Hair follicle dermal papilla cell (primary cell): ENCODE measurements around a stretch of chr2.

DNA sequence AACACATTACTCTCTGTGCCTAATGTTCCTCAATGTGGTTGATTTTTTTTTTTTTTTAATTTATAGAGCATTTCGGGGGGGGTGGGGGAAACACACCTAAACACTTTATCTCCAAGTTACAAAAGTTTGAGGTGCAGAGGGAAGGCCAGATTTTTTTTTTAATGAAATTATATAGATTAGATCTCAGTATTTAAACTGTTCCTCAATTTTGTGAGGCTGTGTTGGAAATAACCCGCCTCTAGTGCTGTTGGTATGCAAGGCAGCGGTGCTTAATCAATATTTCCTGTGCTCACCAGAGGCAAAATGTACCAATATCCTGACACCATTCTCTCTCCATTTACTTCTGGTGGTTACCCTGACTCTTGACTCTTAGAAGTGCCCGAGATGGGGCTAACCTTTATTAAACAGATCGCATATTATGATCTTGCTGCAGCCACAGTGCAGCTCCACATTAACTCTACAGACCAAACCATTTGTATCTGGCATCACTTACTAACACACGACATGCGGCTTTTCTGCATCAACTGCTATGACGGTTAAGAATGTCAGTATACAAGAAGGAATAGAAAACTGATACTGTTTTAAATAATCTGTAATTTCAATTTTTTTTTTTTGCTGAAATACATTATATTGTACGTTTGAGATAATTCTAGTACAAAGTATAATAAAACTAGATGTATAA is 54.7 kb upstream of the EML6 start:
- CAGE, long polyA plus RNA, result no peak

GRCh38 chr2:54724441-54725256 is 1.2 kb downstream of the EML6 start:
- CAGE, long polyA plus RNA, result no peak

- CAGE, long polyA plus RNA, result no peak
These were observed 90.1 kb downstream of the RTN4 start for GRCh38 chr2:54960092-54960526.

DNA sequence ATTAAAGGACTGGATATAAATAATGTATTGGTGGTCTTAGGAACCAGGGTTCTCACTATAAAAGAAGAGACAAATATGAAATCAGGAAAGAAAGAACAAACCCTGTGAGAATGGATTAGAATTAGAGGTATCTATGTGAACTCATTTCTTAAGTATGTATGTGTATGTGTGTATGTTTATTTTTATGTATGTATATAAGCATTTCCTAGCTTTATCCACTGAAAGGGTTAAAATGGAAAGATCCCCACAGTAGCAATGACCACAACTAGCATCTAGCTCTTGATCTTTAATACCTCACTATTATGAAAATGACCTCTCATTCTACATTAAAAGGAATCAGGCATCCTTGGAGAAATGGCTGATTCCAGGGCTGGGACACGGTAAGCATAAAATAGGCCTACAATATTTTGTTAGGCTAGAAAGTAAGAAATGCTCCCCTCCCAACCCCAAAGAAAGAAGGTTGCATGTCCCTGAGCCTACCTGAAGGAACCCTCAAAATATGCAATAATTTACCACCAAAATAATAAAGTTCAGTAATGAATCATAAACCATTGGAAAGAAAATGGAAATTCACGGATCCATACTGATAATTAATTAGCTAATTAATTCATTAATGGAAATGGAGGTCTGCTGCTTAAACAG is 31.5 kb downstream of the RTN4 start:
- CAGE, long polyA plus RNA, result no peak

DNA sequence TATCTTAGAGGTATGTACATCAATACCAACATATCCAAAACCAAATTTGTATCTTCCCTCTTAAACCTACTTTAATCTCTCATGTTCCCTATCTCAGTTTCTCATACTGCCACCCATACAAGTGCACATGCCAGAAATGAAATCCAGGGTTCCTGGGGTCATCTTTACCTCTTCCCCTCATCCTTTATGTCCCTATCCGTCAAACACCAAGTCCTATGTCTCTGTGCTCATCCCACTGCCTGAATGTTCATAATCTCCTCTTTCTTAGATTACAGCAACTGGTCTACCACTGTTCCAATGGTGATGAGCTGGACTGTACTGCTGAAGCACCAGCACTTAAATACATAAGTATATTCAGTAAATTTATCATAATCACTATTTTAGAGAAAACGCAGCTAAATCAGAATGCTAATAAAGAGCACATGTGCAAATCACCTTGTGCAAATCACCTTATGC is 26.2 kb downstream of the RTN4 start:
- CAGE, long polyA plus RNA, result no peak

GRCh38 chr2:55049352-55049889 is 830 bp downstream of the RTN4 start:
- CAGE, long polyA plus RNA, result no peak

- CAGE, long polyA plus RNA, result no peak
These were observed 69.3 kb upstream of the RTN4 start for GRCh38 chr2:55119520-55120034.

- CAGE, long polyA plus RNA, result no peak
These were observed 85.9 kb upstream of the RTN4 start for GRCh38 chr2:55136166-55136600.

DNA sequence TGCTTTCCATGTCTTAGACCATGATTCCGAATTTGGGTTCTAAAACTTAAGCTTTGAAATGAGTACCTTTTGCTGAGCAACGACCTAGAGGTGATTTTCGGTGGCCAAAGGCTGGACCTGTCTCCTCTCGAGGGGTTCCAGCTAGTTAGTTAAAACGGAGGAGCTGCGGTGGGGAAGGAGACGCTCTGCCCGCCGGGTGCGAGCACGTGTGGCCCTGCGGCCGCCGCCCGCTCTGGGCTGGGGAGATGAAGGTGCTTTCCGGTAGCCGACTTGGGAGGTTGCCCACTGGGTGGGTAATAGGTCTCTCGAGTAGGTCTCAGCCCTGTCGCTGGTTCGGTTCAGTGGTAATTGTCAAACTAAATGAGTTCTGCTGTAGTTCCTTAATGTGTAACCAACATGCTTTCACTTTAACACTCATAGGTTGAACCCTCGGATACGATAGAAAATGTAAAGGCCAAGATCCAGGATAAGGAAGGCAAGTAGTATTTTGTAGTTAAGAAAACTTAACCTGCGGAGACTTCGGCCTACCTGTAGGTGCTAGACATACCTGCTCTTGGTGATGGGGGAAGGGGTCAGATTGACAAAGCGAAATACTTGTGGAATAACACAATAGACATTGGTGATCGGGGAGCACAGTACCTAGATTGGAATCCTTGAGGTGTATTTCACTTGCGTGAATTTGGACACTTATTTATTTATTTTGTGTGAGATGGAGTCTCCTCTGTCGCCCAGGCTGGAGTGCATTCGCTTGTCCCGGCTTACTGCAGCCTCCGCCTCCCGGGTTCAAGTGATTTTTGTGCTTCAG is 657 bp downstream of the RPS27A start:
- CAGE, long polyA plus RNA, result no peak

DNA sequence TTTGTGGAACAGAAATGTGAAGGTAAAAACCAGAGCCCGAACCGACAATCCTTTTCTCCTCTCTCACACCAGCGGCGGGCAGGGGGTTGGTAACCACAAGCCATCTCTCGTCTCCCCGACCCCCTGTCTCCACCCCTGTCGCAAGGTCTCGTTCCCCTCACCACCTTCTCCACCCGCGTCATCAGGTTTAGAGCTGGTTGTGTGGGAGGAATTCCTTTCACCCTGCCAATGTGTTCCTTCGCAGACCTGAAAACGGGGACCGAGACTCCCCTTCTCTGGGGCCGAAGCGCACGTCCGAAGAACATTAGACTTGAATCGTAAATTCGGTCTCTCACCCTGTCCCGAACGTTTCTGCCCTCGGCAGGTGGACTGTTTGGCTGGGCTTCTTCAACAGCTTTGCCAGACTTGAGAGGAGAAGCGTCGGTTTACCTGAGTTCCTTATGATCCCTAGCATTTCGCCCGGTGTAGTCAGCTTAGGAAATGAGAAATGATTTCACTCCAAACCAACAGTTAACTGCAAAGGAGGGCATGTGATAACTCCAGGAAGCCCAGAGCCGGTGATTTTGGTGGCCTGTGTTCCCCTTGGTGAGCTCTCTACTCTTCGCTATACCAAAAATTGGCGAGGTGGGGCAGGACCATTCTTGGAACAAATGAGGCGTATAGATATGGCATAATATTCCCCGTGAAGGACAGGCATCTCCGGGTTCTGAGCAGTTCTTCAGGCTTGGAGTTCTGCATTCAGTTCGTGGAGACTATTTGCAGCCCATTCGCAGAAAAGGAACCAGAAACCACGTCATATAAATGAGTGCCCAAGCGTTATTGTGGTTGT is 591 bp downstream of the CFAP36 start:
- CAGE, long polyA plus RNA, result no peak

DNA sequence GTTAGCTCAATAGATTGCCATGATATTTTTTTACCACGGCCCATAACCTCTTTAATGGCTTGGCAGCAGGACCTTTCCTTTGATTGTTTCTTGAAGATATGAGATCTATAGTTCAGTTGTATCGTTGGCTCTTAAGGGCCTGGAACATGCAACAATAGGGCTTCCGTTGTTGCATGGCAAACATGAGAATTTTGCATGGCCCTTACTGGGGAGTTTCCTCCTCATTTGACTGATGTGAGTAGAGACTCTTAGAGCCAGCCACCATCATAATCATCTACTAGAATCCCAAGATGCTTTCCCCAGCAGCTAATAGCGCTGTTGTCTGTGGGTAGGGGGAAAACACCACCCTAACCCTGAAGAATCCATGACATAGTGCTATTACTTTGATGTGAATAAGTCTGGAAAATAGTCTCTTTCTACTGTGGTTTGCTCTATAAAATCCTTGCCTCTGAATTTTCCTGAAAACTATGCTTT is 11.3 kb downstream of the CFAP36 start:
- CAGE, long polyA plus RNA, result no peak

- CAGE, long polyA plus RNA, result no peak
These were observed 60.8 kb downstream of the EFEMP1 start for GRCh38 chr2:55862592-55863315.

- CAGE, long polyA plus RNA, result no peak
These were observed 28.2 kb upstream of the EFEMP1 start for GRCh38 chr2:55951618-55952316.

- CAGE, long polyA plus RNA, result no peak
These were observed 265.2 kb downstream of the CCDC85A start for GRCh38 chr2:56448908-56449397.

DNA sequence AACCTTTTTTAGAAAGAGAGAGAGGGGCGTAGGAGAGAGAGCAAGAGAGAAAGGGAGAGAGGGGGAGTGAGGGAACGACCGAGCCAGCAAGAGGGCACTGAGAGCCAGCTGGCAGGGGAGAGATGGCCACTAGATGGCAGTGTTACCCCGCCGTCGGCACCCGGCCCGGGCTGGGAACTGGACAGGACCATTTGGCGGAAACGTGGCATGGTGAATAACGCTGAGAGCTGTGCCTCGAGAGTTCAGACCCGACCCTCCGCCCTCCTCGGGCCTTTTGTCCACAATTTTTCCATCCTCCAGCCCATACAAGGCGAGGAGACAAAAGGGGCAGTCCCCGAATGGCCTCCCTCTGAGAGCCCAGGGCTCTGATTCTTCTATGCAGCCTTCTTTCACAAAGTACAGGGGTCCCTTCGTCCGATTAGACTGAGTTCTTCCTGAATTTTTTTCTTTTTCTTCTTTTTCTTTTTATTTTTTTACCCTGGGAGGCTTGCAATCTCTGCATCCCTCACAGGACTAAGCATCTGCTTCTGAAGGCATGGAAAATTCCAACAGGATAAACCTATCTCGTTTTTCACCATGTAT is 286.6 kb upstream of the VRK2 start:
- CAGE, long polyA plus RNA, result no peak

DNA sequence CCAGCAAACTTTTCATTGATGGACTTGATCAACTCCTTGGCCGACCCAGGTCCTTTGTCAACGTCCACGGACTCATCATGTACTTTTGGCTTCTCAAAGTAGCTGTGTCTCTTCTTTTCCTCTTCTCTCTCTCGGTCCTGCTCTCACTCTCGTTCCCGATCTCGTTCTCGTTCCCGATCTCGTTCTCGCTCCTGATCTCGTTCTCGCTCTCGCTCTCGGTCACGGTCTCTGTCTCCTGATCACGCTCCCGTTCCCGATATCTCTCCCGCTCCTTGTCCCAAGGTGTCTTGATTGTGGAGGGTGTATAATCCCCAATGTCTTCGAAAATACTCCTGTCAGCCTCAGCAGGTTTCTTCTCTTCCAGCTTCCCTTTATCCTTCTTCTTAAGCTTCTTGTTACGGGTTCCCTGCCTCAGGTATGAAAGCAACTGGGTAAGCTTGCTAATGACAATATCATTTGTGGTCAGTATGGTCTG is 219.6 kb upstream of the FANCL start:
- CAGE, long polyA plus RNA, result no peak

- CAGE, long polyA plus RNA, result no peak
These were observed 448.6 kb downstream of the BCL11A start for GRCh38 chr2:60104775-60105296.

DNA sequence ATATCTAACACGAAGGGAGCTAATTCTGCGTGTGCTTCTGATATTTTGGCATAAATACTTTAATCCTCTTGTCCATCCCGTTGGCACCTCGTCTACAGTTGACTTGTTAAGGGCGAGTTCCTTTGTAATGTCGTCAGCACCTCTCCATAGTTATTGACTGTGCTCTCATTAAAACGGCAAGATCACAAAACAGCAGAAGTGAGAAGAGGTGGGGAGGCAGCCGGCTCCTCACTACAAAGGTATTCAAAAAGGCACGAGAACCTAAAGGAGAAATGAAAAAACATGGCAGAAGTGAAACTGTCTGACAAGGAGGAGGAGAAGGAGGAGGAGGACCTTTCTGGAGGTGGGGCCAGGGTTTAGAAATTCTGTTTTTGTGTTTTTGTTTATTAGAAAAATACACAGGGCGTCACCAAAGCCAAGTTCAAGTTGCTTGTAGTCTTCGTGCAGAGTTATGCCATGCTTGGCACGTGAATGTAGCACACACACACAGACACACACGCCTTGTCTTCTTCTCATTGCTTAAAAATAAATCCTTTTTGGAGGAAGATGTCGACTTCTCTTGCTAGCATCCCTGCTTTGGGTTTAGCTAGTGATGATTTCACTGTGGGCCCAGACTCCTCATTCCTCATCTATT is 235.5 kb downstream of the BCL11A start:
- CAGE, long polyA plus RNA, result no peak

DNA sequence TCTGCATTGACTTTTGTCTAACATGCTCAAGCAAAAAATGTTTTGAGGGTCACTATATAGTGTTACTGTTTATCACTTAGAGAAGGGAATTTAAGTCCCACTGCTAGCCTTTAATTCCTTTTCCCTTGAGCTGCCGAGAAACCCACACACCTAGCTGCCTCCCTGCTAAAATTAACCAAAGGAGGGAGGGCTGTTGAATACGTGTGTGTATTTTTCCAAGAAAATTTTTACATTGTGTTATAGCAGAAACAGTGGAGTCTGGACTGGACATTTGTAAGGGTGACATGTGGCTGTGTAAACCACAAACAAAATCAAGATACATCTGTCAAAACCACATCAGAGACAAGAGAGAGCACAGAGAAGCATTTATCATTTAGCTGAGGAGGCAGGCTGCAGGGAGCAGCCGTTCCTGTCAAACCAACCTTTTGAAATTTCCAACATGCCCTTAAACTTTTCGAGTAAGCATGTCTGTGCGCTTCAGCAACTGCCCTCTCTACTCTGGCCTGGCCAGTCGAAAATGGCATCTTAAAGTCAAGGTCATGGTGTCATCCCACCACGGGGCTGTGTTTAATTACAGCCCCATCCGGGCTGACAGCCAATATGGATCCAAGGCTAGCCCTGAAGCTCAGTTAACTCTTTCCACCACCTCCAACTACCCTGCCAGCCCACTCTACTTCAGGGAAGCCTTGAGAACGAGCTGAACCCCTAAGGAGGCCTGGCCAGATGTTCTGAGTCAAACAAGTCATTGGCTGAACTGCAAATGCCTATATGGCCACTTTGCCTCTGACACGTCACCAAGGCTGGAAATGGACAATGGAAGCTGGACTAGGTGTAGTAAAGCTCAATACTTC is 8.4 kb downstream of the BCL11A start:
- CAGE, long polyA plus RNA, result no peak

DNA sequence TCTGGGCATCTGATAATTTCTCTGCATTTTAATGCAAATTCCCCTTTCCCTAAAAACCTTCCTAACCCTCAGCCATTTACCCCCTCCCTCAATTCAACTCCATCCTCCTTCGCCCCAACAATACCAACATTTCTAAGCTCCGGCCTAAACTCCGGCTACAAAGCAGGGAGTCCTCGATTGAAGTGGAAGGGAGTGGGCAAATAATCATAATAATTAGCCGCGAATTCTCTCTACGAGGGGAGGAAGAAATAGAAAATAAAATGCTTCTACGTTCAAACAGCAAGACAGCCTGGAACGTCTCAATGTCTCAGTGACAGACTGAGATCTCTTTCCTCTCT is 4.6 kb downstream of the BCL11A start:
- CAGE, long polyA plus RNA, result no peak